Penis (tissue), 1 donor: Measurements from ENCODE around the genes NPPA, MIIP, PRAMEF12 and HNRNPCL1.

- PRO-cap: no peak
Measured at GRCh38 chr1:11847519-11848064, at the start of gene NPPA. Gene NPPA, minus strand, starts transcription at chr1:11847783.

DNA sequence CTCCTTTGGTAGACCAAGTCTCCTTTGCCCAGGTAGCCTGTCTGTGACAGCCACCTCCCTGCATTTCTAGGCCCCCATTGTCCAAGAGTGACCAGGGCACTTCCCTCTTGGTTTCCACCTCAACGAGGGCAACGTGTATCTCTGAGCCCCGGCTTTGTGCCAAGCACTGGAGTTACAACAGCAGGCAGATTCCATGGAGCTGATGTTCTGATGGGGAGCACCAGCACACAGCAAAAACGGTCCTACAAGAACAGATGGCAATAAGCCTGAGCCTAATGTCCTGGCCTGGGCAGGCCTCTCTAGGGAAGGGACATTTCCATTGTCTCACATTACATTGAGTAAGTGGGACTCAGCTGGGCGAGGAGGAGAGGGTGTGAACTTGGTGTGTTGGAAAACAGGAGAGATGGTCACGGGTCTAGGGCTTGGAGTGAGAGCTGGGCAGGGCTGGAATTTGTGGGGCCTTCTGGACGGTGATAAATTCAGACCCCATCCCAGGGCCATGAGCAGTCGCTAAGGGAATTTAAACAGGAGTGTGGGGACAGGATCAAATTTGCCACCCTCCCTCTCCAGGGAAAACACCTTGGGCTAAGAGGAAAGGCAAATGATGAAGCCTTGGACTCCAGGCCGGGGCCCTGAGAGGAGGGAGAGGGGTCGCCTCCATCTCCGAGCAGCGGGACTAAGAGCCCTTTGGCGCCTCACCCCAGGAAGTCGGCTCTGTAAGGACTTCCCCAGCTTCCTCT, 27.3 kb upstream of the NPPB start:
- PRO-cap: no peak

DNA sequence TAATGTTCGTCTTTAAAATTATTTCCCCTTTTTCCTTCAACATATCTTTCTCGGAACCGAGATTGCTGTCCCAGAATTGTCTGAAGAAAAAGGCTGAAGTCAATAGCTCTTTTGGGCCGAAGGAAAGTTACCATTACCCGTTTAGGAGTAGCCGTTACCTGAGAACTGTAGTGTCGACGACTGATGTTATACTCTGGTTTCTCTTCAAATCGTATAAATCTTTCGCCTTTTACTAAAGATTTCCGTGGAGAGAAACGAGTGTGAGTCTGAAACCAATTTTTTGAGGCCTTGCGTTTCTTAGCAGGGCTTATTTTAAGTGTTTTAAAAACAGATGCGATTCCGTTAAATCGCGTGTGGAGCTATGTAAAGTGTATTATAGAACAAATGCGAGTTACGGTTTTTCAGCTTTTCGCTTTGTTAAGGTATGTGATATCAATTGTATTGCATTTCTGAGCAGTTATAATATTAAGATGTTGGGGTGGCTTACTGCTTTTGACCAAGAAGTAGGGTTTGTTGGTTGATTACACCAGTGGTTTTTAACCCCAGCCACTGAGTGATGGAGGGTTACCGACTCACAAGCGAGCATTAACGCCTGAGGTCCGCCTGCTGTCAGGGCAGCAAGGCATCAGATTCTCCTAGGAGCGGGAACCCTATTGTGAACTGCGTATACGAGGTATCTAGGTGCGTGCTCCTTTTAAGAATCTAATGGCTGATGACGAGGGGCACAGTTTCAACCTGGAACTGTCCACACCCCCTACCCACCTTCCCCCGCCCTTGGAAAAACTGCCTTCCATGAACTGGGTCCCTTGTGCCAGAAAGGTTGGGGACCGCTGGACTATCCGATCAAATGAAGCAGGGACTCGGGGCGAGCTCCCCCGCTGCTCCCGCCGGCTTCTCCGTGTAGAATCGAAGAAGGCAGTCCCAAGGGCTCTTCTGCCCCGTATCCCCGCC, 18.0 kb downstream of the KIAA2013 start:
- PRO-cap: unidirectional peak, plus-strand start at position 189 of the sequence; unidirectional peak, plus-strand start at position 242 of the sequence; unidirectional peak, plus-strand start at position 342 of the sequence; bidirectional peak, plus-strand start at position 551 of the sequence, minus-strand start at position 494 of the sequence

DNA sequence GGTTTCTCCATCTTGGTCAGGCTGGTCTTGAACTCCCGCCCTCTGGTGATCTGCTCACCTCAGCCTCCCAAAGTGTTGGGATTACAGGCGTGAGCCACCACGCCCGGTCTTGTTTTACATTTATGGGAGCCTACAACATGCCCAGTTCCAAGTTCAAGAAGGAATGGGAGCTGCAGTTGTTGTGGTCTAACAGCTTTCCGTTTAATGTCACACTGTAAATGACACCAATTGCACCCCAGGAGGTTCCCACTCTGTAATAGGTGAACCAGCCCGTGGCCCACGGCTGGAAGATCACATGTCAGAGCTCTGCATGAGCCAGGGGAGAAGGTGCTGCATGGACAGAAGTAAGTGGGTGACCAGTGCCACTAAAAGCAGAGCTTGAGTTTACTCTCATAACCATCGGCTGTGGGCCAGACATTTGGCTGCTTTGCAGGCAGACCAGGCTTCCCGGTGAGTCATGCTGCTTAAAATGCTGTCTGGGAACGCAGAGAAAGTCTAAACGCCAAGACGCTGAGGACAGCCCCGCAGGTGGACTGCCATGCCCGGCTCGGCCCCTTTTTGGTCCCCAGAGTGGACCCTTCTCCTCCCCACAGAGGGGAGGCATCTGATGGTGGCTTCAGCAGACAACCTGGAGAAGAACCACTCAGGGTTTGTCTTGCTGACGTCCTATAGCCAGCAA, 7.5 kb downstream of the KIAA2013 start:
- PRO-cap: no peak

DNA sequence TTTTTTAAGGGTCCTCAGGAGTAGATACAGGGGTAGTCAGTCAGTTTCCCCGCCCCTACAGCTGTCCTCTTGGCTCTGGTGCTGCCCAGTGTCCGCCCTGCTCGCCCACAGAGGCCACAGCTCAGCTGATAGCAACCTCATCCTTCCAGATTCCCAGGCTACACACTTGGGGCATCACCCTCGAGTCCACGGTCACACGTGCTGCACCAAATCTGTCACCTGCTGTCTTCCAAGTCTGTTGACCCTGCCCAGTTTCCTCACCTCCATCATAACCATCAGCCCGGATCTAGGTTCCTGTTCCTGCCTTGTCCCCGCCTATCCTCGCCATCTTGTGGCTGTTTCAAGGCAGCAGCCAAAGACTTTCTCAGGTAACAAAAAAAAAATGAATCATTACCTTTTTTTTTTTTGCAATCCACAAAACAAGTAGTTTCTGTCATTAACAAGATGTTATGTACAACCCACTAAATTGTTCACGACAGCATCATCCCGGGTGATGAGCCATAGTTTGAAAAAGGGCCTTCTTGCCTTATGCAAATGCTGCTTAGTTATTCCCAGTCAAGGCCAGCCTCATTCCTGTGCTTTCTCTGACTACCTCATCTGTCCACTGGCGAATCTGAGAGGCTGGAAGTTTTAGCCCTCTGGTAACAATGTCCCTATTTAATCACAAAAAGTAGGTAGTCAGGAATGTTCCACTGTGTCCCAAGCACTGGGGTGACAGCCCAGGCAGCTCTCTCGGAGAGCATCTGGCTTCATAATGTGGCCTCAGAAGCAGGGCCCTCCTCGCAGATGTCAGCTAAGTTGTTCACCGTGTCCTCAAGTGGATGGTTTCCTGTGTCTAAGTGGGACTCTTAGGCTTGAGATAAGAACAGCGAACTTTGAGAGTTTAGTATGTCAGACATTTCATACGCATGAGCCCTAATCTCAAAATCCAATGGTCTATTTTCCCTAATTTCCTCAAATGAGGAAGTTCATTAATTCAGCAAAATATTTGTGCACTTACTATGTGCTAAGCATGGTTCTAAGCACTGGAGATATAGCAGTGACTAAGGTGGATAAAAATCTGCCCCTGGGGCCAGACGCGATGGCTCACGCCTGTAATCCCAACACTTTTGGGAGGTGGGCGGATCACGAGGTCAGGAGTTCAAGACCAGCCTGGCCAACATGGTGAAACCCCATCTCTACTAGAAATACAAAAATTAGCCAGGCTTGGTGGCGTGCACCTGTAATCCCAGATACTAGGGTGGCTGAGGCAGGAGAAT, 4.8 kb upstream of the MIIP start:
- PRO-cap: no peak

- PRO-cap: bidirectional peak, plus-strand start at chr1:12019572, minus-strand start at chr1:12019244
Measured at GRCh38 chr1:12019106-12020112, at the start of gene MIIP. Gene MIIP, plus strand, starts transcription at chr1:12019498.

DNA sequence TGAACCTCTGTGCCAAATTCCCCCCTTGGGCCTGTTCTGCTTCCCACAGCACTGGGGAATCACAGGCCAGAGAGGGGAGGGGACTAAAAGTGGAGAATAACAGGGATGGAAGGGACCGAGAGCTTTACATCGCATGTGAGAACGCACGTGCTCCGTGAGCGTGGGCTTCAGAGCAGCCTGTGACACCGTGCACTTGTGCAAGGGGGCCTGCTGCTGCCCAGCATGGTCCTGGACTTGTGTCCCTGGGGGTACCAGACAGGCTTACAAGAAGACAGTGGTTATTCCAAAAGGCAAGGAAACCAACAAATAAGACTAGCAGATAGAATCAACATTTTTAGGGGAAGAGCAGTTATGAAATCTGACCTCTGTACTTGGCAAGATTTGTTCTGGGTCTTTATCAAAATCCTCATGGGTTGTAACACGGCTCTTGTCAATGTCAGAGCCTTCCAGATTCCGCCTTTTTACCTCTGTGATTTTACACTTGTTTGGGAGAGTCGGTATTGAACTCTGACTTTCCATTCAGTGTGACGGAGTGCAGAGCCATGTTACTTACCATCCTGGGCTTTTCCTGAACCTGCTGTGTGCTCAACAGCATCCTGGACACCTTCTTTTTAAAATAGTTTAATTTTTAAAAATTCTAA, 36.1 kb upstream of the TNFRSF1B start:
- PRO-cap: no peak

GRCh38 chr1:12167140-12168166, 662 bp downstream of the TNFRSF1B start:
- PRO-cap: bidirectional peak, plus-strand start at chr1:12167287, minus-strand start at chr1:12167241; unidirectional peak, minus-strand start at chr1:12167794

DNA sequence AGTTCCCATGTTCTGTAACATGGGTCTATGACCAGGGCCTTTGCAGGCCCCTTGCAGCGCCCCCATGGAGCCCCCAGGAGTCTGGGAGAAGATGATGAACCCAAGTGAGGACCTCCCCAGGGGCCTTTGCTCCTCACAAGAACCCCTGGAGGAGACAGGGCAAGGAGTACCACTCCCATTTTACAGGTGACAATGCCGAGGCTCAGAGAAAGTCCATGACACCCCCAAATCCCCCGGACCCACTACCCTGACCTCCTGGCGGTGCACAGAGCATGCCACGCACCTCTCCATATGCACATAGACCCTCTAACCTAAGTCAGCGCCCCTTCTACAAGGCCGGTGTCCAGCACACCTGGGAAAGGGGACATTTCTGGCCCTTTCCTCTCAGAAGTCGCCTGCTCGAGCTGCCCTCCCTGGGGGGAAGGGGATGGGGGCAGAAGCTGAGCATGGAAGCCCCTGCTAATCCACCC, 14.5 kb downstream of the TNFRSF1B start:
- PRO-cap: no peak

DNA sequence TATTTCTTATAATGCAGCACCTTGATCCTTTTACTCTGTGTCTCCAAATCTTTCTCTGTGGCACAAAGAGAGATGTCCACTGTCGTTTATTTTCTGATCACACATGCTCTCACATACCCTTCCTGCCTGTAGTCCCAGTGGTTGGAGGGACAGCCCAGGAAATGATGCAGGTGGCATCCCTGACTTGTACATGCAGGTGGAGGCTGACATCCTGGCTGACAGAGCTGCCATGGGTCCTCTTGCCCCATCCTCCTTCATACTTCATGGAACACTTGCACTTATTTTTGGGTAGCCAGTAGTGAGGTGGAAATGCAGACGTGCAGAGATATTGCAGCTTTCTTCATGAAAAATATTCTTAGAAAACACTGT, 116.0 kb downstream of the VPS13D start:
- PRO-cap: no peak

DNA sequence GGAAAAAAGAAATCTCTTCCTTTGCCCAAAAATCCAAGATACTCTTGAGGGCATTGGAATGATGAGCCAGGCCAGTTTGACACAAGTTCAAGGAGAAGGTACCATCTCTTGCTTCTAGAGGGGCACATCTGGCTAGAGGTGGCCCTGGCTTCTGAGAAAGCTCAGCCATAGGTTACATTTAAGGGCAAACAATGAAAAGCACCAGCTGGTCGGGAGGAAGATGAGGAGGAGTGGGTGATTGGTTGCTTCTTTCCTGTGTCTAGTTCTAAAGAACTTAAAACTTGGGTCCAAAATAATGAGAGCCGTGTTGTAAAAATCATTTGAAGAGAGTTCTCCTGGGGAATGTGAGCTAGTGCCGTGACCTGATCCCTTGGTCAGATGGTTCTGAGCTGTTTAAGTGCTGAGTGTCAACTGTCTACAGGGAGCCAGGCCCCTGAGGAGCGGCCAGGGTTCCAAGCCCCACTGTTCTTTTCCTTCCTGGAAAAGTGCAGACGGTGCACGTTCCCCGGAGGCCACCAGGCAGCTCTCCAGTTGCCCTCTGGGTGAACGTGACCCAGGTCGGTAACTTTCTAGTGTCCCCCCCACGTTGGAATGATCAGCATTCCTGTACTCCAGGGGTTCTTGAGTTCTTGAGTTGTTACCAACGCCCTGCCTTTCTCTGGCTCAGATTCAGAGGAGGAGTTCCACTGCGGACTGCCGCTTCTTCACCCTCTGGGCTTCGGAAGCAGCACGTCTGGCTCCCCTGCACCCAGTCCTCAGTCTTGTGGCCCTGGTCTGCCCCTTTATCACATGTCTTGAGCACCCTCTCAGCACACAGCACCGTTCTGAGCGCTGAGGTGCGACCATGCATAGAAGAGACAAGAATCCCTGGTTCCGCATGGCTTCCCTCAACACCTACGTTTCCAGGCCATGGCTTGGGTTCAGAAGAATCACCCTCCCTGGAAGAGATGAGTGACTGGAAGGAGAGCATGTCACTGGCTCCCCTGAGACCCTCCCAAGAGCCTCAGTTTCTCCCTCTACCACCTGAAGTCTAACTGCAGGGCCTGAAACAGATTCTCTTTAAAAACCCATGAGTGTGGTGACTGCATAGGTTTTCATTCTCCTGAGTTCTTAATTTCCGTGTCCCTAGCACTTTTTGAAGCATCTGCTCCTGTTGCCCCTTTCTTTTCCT, 131.6 kb downstream of the DHRS3 start:
- PRO-cap: no peak

- PRO-cap: no peak
Measured at GRCh38 chr1:12496253-12497353, 121.4 kb downstream of the DHRS3 start.

GRCh38 chr1:12525545-12525889, 92.5 kb downstream of the DHRS3 start:
- PRO-cap: no peak

DNA sequence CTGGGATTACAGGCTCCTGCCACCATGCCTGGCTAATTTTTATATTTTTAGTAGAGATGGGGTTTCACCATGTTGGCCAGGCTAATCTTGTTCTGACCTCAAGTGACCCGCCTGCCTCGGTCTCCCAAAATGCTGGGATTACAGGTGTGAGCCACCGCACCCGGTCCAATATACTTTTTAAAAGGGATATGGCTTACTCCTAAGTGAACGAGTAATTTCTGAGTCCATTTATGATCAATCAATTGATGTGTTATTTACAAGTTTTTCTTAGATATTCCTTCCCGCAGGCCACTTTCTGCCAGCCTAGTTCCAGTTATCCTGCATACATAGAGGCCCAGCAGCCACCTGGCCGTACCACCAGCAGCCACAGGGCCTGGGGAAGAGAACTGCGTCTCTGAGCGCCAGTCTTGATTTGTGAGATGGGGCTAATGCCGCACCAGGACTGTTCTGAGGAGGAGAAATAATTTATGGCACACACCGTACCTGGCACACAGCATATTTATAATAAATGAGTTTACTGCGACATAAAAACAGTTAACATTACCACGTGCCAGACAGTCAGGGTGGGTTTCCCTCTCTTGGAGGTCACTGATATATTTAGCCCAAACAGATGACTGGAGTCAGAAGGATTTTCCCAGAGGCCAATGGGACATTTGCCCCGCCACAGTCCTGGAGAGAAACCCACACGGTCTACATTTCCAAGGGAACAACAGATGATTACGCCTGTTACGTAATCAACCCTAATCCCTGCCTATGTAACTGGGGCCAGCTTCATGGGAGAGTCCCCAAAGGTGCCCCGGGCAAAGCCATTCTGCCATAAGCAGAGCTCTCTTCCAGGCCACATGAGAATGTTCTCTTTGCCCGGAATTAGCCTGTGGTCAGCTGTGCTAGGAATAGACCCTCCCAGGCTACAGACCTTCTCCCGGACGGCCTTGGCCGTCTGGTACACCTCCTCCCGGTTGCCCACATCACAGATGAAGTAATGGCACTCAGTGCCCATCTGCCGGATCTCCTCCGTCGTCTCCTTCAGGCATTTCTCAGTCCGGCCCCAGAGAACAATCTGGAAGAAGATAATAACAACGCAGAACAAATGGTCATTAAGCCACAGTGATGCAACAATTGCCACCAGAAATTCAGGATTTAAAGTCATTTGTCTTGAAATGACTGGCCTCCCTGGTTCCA, 38.0 kb downstream of the DHRS3 start:
- PRO-cap: no peak

DNA sequence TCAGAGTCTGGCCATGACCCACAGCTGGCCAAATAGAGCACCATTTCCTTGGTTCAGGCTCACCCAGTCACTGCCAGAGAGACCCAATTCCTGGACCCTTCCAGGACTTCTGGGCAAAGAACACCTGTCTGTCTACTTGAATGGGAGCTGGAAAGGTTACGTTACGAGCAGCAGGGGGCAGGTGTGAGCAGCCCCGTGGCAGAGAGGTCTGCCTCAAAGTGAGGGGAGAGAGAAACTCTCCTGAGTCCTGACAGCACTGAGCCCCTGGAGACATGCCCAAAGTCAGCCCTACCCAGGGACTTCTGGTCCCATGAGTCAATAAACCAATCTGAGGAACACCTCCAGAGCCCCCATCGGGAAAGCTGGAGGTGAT, 16.8 kb downstream of the DHRS3 start:
- PRO-cap: no peak

GRCh38 chr1:12614982-12615195, 3.1 kb downstream of the DHRS3 start:
- PRO-cap: no peak

DNA sequence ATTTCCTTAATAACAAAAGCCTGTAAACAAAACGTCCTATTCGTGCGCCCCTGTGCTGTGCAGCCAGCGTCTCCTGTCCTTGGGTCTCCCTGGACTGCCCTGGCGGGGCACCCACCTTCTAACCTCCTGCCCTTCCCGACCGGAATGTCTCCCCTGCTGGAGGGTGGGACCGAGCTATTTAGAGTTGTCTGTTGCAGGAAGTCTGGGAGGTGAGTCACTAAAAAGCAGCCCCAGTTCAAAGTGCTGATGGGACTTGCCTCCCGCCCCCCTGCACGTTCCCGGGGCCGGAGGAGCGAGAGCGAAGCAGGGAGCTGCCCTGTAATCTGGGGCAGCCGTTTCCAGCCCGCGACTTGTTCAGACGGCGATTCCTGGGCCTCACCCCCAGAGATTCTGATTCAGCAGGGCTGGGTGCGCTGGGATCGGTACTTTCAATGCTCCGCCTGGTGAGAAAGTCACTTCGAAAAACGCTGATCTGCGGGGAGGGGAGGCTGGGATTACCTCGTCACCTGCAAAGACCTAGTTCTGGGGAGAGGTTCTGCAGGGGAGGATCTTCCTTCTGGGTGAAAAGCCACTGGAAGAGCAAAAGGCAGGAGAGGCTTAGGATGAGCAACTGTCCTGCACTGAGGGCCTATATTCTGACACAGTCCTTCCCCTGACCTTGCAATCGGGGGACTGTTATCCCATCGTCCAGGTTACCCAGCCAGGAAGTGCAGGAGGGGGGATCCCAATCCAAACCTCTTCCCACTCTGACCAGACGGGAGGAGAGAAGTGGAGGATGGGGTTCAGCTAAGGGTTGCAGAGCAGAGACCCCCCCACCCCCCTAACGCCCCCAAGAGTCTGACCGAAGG, 1.2 kb upstream of the DHRS3 start:
- PRO-cap: bidirectional peak, plus-strand start at position 273 of the sequence, minus-strand start at position 96 of the sequence

DNA sequence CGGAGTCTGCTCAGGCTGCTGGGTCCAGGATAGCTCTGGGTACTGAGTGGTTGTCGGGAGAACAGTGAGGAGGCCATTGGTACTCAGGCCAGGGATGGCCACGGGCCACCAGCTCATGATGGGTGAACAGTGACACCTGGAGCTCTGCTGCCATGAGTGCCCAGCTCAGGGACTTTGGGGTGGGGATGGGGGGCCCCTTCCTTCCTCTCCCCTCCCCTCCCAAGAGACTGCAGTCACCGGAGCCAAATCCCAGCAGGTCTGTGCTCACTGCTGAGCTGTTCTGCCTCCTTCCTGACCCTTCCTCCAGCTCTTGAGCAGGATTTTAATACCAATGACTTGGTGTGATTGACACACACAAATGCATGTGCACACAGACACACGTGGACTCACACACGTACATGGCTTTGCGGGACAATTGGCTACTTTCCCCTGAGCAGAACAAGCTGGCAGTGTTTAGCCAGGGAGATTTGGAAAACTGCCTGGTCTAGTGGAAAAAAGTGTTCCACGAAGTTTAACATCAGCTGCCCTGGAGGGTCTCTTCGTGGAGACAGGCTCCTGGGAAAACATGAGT, 3.7 kb upstream of the DHRS3 start:
- PRO-cap: no peak

GRCh38 chr1:12773301-12773930, at the start of gene PRAMEF12:
Gene PRAMEF12, plus strand, starts transcription at chr1:12773738.
- PRO-cap: no peak

- PRO-cap: no peak
Measured at GRCh38 chr1:12848607-12849037, at the start of gene HNRNPCL1. Gene HNRNPCL1, minus strand, starts transcription at chr1:12848720.